Fallopian tube (tissue), 1 donor: ENCODE data around the genes OR2G3, OR6F1, OR2AJ1, OR2M4, OR2T4, OR2T1 and OR2T27.

DNA sequence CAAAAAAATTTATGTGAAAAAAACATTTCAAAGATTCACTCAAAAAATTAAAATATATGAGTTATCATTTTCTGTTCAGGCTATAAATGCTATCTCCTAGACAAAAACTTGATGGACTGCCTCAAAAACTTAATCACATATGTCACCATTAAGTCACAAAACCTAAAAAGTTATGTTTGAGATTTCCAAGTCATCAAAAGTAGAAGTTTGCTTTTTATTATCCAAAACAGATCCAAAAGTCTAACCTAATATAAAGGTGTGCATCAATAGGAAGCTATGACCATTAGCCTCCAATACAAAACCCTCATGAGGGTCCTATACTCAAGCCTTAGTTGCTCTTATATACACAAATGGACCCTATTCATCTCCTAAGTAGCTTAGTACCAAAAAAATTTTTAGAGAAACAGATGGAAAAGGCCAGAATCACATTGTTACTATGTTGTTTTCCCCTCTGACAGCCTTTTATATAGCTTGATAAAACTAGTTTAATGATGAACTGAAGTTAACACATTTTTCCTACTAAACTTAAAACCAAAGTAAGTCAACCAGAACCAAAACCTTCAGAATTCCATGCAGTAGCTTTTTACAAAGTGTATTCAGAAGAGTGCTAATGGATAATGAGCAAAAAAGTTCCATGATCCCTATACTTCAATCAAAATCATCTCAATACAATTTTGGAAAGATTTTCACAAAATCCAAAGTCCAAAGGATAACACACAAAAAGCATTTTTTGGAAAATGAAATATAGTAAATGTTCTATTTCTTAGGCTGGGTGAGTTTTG is 6.9 kb downstream of the AHCTF1 start:
- PRO-cap, result no peak

- PRO-cap, result no peak
Observed at GRCh38 chr1:246925790-246926553, 5.8 kb downstream of the AHCTF1 start.

GRCh38 chr1:247110567-247111657 is 6.8 kb upstream of the ZNF669 start:
- PRO-cap, result unidirectional peak, plus-strand start at chr1:247110888

DNA sequence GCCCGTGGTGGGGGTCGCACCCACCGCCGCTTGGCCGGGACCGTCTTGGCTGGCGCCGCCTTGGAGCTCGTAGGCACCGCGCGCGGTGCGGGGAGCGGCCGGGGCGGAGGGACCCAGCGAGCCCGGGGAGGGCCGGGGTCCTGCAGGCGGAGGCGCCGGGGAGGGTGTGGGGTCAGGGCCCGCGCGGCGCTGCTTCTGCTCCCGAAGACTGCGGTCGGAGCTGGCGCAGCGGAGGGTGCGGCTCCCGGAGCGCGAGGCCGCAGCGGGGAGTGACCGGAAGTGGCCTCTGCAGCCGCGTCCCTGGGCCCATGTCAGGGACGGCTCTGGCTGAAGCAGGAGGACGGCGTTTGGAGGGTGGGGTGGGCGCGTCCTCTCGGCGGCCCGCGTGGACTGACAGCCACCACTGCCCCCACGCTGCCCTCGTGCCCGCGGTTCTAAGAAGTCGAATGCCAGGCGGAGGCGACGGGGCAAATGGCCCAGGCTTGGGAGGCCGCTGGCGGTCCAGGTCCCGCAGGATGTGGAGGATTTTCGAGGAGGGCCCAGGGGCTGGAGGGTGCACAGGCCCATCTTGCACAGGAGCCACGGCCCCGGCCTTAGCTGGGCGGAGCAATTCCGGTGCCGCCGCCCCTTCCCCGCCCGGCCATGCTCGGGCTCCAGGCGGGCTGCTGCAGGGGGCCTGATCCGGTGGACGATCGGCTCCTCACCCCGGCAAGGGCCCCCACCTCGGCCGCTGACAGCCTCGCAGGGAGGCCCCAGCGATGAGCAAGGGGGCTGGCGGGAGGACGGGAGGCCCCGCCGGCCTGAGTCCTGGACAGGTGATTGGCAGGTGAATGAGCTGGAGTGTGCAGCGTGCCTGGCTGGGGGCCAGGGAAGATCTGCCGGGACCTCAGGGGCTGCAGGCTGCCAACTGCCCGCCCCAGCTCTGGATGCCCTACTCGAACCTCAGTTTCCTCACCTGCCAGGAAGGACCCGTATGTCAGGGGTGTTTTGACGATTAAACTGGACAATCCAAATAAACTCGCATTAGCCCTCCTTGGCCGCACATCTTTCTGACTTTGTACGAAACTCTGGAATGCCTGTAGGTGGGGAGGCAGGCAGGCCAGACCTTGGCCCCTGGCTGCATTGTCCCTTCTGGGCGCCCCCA is 7.9 kb upstream of the ZNF669 start:
- PRO-cap, result bidirectional peak, plus-strand start at position 338 of the sequence, minus-strand start at position 210 of the sequence; unidirectional peak, minus-strand start at position 595 of the sequence

DNA sequence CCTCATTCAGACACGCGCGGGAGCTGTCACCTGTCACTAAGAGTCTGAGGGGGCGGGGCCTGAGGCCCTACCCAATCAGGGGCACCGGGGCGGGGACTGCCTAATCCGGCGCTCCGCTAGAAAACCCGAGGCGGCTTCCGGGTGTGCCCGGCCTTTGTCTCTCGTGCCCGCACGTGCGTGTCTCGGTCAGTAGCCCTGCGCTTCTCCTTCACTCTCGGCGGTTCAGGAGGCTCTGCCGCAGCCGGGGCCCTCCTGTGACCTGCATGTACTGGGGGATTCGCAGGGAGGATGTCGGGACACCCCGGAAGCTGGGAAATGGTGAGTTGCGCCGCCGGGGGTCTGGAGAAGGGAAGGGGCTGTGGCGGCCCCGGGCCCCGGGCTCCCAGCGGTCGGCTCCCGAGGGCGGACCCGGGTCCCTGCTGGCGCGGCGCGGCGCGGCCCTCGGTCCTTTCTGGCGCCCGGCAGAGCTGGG is 22.2 kb upstream of the ZNF669 start:
- PRO-cap, result no peak

GRCh38 chr1:247156659-247157345 is 15.0 kb downstream of the ZNF124 start:
- PRO-cap, result no peak

DNA sequence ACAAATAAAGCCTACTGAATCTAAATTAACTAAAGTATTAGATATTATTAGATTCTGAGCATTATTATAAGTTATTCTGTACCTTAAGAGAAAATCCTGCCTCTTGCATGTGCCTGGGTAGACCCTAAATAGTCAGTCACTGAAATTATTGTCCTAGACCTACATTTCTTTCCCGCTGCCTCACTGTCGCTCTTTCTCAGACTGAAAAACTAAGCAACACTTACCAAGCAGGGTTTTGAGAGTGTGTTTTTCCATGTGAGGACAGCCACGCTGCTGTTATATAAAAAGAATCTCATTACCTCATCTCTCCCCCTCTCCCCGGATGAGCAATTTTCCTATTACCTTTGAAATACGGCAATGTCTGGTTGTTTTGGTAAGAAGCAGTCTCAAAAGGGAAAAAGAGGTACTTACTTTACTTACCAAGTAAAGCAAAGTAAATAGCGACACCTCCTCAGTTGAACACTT is 71.6 kb upstream of the ZNF124 start:
- PRO-cap, result no peak

DNA sequence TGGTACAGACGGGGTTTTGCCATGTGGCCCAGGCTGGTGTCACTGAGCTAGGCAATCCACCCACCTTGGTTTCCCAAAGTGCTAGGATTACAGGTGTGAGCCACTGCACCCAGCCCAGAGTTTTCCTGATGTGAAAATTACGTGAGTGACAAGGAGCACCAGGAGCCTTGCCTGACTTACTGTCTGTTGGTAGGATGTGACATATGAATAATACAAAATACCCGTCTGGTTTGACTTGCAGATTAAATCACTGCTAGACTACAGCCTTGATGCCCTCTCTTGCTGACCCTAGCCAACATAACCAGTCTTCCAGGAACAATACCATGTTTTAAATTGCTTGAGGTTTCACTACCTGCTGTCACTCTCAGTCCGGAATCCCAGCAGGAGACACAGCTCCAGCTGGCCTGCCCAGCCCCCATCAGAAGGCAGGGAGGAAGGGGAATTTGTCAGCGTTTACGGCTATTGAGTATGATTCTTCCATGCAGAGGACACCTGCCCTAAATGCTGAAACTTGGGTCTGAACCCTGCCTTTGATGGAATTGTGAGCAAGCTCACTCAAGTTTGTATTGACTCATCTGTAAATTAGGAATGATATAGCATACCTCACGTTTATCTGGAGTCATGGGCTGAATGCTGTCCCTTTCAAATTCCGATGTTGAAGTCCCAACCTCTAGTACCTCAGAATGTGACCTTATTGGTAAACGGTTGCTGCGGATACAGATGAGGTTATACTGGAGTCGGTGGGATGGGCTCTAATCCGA is 33.0 kb downstream of the ZNF496 start:
- PRO-cap, result no peak

DNA sequence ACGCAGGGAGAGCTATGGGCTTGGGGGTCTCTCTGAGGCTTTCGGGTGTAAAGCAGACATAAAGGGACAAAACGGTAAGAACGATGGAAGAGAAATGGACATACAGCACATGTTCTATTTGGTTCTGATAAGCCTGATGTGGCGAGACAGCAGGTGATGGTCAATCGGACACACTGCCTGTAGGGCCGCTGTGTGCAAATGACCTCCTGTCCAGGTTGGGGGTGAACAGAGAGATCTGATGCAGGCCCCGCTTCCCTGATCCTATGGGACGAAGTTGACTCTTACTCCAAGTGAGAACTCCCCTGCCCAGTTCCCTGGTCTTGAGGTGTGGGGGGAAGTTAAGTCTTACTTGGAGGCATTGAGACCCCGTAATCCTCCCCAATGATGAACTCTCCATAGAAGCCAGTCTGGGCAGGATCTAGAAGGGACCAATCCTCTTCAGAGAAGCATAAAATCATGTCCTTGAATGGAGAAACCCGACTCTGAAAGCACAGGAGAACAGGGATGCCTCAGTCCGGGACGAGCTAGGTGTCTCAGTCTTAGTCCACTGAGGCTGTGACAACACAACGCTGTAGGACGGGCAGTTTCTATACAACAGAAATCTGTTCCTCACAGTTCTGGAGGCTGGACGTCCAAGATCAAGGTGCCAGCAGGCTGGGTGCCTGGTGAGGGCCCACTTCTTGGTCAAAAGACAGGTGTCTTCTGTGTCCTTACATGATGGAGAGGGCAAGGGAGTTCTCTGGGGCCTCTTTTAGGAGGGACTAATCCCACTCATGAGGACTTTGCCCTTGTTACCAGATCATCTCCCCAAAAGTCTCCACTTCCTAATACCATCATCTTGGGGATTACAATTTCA is 21.5 kb downstream of the ZNF496 start:
- PRO-cap, result no peak

GRCh38 chr1:247330670-247331075 is 994 bp downstream of the ZNF496 start:
- PRO-cap, result no peak

- PRO-cap, result bidirectional peak, plus-strand start at chr1:247331321, minus-strand start at chr1:247331221
Observed at GRCh38 chr1:247331076-247331252, 703 bp downstream of the ZNF496 start.

- PRO-cap, result no peak
Observed at GRCh38 chr1:247420995-247421564, 5.1 kb downstream of the NLRP3 start.

DNA sequence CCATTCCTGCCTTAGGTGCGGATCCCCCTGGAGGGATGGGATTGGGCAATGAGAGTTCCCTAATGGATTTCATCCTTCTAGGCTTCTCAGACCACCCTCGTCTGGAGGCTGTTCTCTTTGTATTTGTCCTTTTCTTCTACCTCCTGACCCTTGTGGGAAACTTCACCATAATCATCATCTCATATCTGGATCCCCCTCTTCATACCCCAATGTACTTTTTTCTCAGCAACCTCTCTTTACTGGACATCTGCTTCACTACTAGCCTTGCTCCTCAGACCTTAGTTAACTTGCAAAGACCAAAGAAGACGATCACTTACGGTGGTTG is at the start of gene OR2G3:
Gene OR2G3 (plus strand): TSS at position 36 of the 325 bp plus-strand sequence.
- PRO-cap, result no peak

DNA sequence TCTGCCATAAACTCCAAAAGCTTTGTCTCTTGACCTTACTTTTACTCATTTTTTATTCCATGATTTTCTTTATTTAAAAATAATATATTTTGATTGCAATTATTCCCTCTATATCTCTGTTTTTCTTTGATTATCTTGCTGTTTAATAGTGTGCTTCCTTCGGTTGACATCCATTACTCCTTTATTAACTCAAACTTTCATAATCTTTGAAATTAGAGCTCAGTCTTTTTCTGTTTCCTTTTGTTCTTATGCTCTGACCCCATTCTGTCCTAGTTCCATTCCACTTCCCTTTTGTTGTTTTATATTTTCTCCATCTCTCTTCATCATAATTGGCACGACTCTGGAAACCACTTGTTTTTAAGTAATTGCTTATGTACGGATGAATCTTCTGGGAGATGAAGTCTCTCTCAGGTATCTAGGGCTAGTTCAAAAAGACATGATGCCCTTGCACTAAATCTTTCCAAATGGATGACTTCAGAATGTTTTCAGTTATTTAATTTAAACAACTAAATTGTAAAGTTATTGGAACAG is at the start of gene OR6F1:
Gene OR6F1 (minus strand): TSS at position 301 of the 531 bp plus-strand sequence.
- PRO-cap, result no peak

GRCh38 chr1:247924741-247925345 is at the start of gene OR2AJ1:
OR2AJ1 (plus strand) TSS chr1:247924889.
- PRO-cap, result no peak

- PRO-cap, result no peak
Observed at GRCh38 chr1:248231224-248231583, at the start of gene OR2M4. OR2M4 (plus strand) TSS chr1:248231417.

- PRO-cap, result no peak
Observed at GRCh38 chr1:248361240-248361765, at the start of gene OR2T4. OR2T4 (plus strand) TSS chr1:248361665.

- PRO-cap, result no peak
Observed at GRCh38 chr1:248402722-248403275, at the start of gene OR2T1. OR2T1 (plus strand) TSS chr1:248403048.

DNA sequence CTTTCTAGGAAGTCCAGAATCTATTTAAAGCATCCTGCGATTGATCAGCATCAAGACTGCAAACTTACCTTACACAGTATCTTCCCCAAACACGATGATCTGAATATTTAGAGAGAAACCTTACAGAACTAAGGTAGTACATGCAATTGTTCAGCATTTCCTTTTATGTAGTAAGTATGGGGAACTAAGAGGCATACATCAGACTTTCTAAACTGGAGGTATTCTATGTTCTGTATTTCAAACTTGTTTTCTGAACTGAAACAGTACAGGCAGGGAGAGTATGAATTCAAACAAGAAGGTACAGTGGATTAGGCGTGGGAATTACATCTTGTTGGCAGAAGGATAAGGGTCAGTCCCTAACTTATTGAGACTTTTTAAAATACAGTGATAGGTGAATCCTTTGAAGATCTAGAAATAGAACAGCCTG is at the start of gene OR2T27:
Gene OR2T27 (minus strand): TSS at position 153 of the 427 bp plus-strand sequence.
- PRO-cap, result no peak

- PRO-cap, result no peak
Observed at GRCh38 chr1:248757656-248758230, 2.2 kb upstream of the LYPD8 start.